ENCODE measurements around the genes PLAAT1 and OPA1.

GRCh38 chr3:188845750-188846392, 325.9 kb upstream of the TPRG1 start:
- PRO-cap, result no peak

DNA sequence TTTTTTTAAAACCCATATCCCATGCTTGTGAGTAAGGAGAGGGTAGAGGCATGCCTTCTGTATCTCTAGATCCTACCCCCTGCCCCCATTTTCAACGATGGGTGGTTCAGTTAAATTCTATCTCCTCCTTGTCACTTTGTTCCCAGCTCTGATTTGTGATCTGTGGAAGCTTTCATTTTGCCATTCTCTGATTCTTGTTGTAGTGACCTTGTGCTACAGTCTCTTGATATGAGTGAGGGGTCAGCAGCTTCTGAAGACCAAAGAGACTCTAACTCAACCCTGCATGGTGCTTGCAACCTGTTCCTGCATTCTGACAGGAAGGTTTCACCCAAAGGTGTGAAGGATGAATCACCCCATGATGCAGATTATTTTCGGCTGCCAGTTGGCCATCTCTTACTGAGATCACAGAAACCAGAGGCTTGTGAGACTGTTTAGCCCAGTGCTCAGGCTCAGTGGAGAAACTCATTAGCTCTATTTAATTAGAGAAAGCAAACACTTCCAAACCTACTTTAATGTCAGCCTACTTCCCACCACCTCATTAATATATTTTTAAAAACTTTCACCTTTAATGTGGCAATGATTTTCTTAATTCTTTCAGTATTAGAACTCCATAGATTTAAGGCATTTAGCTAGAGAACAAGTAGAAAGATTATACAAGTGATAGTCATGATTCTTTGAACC, 29.3 kb upstream of the TPRG1 start:
- PRO-cap, result no peak

DNA sequence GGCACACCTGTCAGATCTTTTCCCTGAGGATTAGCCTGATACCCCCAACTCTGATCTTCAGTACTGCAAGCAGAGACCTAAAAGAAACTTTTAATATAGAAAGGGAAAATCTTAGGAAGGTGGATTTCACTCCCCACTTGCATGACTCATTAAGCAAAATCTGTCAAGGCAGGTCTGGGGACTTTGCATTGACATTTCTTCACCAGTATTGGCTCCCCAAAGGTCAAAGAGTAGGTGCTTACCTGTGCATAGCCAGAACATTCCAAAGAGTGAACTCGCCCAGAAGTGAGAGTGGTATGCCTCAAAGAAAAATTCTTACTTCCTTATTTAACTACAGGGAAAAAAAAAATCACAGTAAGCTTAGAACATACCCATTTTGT, 140.9 kb upstream of the TP63 start:
- PRO-cap, result no peak

DNA sequence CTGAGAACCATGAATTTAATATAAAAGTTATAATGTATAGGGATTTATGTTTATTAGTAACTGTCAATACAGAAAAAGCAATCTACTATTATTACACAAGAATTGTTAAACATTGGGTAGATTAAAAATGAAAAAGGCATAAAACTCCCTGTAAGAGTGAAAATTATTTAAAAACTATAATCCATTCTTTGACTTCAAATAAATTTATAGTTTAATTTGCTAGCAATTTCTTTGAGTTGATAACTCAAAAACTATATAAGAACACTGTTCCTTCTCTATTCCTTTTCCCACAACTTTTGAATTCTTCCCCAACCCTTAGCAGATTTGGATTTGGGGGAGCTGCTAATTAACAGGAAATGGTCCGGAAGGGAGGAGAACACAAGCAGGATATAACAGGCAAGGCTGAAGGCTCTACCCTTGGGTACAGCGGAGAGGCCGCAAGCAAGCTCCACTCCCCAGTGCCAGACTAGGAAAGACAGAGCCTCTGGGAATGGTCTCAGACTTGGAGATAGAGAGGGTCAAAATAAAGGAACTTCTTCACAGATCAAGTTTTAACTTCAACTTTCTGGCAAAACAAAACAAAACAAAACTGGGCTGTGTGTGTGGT, 160.8 kb downstream of the TP63 start:
- PRO-cap, result no peak

DNA sequence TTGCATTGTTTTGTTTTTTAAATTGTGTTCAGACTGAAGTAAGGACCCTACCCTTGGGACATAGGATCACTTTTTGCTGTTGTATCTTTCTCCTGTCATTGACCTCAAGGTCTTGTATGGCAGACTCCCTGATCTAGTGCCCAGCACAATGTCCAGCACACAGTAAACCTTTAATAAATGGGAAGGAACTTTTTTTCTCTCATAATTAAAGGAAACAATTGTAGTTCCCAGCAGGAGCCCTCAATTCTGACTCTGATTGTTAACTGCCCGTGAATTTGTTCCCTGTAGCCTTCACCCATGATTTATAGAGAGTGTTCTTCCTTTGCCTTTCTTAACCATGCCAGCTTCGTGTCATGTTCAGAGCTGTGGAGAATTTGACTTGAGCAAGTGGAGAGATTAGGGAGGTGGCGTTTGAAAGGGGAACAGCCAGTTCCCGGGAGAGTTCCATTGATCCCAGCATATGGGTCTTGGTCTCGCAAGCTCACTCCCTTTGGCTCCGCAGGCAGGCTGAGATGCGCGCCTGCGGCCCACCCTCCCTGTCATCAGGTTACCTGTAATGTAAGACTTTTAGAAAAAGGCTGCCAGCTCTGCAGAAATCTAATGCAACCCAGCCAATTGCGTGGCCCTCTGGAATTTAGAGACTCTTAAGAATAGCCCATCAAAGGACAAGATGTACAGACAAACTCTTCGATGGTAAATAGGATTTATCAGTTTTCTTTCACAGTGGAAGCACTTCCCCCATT, 182.6 kb downstream of the TP63 start:
- PRO-cap, result no peak

GRCh38 chr3:189937242-189938015, 183.3 kb downstream of the P3H2 start:
- PRO-cap, result no peak

- PRO-cap, result no peak
These were observed 24.0 kb upstream of the P3H2 start for GRCh38 chr3:190144669-190145165.

DNA sequence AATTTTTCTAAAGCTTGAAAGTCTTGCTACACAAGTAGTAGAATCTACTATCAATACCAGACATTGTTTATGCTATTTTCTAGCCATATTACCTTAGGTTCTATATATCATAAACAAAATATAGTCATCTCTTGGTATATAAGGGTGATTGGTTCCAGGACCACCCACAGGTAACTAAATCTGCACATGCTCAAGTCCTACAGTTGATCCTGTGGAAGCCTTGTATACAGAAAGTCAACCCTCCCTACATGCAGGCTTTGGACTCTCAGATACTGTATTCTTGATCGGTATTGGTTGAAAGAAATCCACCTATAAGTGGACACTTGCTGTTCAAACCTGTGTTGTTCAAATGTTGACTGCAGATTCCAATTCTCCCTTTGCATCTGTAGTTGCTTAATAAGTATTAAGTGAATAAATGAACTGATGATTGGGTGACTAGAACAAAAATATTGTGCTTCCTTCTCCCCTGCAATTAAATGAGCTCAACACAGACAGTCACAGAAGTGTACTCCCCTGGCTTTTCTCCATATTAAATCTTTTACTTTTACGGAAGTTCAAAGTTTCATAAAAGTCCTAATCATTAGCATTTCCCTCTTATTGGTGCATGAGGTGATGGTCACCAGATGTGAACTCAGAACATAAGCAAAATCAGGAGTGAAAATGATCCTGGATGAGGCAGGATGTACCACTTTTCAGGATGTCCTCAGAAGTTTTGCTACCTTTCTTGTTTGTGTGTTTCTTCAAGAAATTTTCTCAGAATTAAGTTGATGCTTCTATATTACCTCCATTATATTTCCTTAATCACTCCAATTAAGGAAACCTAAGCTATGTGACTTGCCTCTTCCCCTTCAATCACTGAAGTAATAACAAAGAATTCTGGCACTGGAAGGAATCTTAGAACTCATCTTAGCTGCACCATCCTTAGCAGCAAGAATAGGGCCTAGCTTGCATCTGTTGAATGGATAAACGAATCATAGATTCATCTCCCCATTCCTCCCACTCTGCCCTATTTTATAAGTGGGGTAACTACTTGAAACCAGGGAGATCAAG, 4.4 kb downstream of the CLDN1 start:
- PRO-cap, result no peak

GRCh38 chr3:190374414-190374854, 13.5 kb upstream of the CLDN16 start:
- PRO-cap, result no peak

DNA sequence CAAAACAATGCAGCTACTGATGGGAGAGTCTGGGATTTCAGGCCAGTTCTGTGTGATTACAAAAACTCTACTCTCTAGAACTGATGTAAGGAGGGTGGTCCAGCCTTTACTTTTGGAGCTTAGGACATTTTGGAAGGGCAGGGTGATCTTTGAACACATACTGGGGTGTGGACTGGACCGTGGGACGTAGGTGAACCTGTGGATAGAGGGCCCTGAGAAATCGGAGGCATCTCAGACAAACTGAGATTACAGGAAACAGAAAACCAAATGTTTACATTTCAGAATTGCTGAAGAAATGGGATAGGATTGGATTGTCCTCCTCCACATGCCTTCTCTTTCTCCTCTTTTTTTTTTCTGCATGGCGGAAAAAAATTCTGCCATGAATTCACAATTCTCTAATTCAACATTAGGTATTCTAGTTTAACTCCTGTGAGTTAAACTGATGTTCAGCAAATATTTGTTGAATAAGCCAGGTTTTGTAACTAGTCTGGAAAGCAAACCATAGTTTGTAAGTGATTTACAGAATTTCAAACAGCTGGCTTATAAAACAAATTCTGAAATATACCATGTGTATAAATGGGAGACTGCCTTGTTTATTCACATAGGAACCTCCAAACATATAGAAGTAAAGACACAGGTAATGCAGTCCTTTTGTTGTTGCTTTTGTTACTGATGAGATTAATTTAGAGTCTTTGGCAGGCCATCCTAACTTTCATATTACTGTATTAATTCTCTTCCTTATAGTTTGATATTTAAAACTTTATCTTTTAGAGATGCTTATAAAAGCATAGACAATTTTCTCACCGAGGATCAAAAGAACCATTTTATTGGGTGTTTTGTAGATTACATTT, 101.1 kb downstream of the IL1RAP start:
- PRO-cap, result no peak

DNA sequence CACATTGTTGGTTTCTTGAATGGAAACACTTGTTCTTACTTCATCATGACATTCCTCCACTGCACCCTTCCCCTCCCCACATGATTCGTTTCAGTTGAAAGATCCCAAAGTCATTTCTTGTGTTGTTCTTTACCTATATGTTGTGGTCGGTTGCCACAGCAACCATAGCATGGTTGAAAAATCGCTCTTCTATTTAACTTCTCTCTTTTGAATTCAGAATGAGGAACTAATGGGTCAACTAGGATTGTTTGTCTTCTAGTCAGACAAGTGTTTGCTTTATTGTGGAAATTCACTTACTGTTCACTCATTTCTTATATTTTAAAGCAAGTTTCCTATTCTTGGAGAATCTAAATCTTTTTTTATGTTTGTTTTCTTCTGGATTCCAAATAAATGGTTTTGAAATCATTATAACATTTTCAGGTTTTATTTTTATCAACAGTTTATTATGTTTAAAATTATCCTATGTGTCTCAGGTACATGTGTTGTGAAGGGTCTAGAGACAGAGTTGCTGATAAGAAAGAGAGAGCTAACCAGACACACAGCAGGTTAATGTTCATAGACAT, 103.5 kb downstream of the IL1RAP start:
- PRO-cap, result no peak

GRCh38 chr3:190720837-190721036, 141.8 kb downstream of the GMNC start:
- PRO-cap, result no peak

DNA sequence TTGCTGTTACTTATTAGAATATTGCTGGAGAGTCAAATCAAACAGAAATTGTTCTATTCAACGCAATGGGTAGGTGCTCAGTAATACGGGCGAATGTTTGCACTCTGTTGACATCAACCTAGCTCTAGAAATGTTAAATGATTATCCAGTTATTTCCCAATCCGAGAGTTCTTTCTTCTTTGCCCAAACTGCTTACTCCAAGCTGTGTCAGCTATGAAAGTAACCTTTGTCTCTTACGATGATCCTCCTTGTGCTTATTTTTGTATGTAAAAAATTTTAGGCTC, 50.4 kb downstream of the GMNC start:
- PRO-cap, result no peak

GRCh38 chr3:191263208-191263702, 64.2 kb downstream of the OSTN start:
- PRO-cap, result no peak

GRCh38 chr3:192644099-192644684, 83.1 kb downstream of the FGF12 start:
- PRO-cap, result no peak

DNA sequence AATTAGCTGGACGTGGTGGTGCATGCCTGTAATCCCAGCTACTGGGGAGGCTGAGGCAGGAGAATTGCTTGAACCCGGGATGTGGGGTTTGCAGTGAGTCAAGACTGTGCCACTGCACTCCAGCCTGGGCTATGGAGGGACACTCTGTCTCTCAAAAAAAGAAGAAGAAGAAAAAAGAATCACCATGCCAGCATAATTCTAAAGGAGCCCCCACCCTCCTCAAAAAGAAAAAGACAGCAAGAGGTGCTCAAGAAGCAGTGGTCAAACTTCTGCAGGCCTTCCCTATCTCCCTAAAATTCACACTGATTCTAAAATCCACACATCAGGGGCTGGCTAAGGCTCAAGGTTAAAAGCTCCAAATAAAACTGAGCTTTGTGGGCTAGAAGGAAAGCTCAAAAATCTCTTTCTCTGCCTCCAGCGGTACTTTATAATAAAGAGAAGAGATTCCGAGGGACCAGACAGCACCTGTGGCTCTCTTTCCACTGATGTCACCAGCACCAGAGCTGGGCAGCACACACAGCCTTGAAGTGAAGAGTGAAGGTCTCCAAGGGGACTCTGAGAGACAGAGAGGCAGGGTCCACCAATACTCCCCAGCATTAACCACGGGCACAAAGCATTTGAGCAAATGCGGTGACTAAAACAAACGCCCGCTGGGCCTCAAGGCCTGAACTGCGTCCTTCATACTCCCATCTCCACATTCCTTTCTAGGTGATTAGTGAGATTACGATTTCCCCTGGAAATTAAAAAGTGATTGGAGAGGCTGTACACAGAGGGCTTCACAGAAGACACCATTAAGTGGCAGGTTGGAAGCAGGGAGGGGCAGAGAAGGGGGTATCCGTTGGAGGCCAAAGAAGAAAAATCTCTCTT, 38.6 kb downstream of the MB21D2 start:
- PRO-cap, result no peak

- PRO-cap, result no peak
These were observed at the start of gene PLAAT1 for GRCh38 chr3:193240896-193241687. PLAAT1 (plus strand) TSS chr3:193241222.

- PRO-cap, result bidirectional peak, plus-strand start at chr3:193593292, minus-strand start at chr3:193593017
These were observed at the start of gene OPA1 for GRCh38 chr3:193592587-193593801. OPA1 (plus strand) TSS chr3:193593208.

- PRO-cap, result no peak
These were observed 250.1 kb downstream of the OPA1 start for GRCh38 chr3:193843001-193843524.

DNA sequence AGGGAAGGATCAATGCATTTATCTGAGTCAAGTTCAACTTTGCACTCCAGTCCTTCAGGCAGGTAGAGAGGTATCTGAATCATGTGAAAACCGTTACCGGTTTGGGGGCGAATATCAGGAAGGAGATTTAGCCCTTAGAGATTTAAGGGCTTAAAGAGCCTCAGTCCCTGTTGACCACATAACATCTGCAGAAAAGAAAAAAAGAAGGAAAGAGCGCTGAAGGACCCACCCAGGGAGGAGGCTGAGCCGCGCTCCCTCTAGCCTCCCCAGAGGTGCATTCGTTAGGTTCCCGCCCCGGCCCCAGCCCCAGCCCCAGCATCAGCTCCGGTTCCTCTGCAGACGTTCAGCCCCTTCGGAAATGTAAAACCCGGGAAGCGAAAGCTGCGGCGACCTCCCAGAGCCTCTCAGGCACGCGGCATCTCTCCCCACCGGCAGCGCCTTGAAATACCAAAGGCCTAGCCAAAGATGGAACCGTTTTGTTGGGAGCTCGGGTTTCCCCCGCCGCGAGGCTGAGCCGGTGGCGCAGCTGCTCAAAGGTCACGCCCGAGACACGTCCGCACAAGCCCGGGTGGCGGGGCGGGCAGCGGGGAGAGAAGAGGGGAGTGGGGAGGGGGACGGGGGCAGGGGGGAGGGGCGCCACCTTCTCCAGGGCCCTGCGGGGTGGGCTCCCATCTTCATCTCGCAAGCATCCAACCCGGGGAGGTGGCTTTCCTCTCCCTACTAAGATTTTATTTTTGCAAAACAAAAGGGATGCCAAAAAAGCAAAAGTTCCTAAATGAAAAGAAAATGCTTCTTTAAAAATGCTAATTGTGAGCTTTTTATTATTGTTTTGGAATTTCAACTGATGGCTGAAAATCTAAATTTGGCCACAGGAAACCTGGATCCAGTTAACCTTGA, 77.7 kb upstream of the HES1 start:
- PRO-cap, result no peak